Anterior vena cava (tissue), 1 donor: ENCODE measurements around the genes DCAKD and STH.

- PRO-cap = no peak
Observed at GRCh38 chr17:44865017-44865797, 17.5 kb downstream of the HIGD1B start.

DNA sequence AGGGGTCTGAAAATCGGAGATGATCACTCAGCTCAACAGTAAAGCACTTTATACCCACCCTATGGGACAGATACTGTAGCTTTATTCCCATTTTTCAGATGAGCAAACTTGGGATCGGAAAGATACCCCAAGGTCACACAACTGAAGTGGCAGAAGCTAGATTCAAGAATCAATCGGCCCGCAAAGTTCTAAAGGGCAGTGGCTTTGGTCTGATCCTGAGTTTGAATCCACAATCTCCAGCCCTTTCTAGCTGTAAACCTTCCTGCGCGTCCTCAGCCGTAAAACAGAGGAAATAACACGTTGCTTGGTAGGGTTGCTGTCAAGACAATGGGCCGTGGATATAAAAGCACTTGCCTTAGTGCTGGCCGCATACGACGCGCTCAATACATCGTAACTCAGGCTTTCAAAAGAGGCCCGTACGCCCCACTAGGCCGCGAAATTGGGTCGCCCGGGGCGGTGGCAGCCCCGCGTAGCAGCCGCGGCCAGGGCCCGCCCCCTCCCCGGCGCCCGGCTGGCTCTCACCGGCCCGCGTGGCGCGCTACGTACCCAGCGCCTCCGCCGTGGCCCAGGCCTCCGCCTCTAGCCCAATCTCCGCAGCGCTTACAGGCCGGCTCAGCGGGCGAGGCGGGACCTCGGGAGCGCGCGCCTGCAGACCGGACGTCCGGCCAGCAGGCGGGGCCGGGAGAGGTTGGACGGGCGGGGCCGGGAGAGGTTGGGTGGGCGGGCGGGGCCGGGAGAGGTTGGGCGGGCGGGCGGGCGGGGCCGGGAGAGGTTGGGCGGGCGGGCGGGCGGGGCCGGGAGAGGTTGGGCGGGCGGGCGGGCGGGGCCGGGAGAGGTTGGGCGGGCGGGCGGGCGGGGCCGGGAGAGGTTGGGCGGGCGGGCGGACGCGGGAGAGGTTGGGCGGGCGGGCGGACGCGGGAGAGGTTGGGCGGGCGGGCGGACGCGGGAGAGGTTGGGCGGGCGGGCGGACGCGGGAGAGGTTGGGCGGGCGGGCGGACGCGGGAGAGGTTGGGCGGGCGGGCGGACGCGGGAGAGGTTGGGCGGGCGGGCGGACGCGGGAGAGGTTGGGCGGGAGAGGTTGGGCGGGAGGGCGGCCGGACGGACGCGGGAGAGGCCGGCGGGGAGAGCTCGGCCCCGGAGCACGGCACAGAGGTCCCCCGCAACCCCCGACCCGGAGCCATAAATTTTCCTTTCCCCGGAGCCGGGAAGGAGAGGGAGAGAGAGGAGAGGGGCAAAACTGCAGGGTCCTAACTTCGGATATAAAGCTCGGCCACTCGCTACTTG lies at the start of gene DCAKD:
TSS of gene DCAKD (minus strand) at position 626 of the 1,284 bp plus-strand sequence.
- PRO-cap = unidirectional peak, minus-strand start at position 285 of the sequence; bidirectional peak, plus-strand start at position 671 of the sequence, minus-strand start at position 513 of the sequence; unidirectional peak, plus-strand start at position 1,074 of the sequence

DNA sequence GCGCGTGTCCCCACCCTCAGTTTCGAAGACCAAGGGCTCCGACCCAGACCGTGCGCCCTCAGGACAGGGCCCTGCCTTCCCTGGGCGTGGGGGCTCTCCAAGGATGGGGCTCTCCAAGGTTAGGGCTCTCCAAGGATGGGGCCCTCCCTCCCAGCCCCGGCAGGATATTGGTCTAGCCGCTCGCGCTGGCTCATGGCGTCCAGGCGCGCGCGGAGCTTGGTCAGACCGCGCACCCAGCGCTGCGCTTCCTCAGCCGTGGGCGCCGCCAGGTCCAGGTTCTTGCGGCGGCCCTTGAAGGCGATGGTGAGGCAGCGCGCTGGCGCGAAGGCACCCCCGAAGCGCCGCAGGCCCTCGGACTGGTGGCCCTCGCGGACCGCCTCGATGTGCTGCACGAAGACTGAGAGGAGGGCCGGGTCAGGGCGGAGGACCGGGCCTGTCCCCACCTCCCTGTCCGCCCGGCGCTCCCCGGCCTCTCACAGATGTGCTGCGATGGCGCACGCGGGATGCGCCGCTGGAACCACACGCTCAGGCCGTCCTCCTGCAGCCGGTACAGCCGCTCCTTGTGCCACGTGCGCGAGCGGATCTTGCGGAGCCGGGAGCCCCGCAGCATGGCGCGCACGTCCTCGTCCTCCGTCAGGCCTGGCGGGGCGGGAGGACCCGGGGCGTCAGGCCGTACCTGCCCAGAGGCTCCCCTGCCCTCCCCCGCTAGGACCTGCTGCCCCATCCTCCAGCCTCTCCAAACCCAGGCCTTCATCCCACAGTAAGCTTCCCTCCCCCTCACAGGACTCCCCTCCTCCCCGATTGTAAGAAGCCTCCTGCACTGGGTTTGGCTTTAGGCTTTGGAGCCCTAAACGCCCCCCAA lies 11.3 kb downstream of the PLCD3 start:
- PRO-cap = no peak

GRCh38 chr17:45146436-45147145 lies 1.7 kb upstream of the HEXIM1 start:
- PRO-cap = unidirectional peak, plus-strand start at chr17:45147052

DNA sequence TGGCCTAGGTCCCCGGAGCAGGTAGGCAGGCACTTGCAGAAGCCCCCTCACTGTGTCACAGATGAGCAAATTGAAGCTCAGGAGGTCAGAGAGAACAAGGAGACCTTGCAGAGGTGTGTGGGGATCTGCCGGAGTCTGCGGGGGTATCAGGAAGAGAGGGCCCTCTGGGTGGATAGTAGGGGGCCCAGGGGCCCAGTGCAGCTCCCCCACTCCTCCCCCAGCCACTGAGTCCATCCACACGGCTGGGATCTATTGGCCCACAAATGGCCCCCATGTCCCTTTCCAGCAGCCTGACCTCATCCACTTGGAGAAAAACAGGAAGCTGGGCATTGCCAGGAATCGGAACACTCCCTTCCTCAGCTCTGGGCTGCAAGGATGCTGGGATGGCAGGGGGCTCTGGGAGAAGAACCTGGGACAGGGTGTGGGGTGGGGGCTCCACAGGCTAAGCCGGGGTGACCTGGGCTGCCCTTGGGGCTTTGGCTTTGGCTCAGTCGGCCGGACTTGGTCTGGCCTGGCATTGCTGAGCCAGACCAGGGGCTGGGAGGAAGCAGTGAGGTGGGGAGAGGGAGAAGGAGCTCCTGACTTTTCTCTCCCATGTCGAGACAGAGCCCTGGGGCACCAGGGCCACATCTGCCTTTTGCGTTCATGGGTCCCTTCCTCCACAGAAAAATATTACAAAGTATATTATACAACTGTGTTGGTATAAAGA lies 21.5 kb upstream of the MAP3K14 start:
- PRO-cap = bidirectional peak, plus-strand start at position 347 of the sequence, minus-strand start at position 226 of the sequence

DNA sequence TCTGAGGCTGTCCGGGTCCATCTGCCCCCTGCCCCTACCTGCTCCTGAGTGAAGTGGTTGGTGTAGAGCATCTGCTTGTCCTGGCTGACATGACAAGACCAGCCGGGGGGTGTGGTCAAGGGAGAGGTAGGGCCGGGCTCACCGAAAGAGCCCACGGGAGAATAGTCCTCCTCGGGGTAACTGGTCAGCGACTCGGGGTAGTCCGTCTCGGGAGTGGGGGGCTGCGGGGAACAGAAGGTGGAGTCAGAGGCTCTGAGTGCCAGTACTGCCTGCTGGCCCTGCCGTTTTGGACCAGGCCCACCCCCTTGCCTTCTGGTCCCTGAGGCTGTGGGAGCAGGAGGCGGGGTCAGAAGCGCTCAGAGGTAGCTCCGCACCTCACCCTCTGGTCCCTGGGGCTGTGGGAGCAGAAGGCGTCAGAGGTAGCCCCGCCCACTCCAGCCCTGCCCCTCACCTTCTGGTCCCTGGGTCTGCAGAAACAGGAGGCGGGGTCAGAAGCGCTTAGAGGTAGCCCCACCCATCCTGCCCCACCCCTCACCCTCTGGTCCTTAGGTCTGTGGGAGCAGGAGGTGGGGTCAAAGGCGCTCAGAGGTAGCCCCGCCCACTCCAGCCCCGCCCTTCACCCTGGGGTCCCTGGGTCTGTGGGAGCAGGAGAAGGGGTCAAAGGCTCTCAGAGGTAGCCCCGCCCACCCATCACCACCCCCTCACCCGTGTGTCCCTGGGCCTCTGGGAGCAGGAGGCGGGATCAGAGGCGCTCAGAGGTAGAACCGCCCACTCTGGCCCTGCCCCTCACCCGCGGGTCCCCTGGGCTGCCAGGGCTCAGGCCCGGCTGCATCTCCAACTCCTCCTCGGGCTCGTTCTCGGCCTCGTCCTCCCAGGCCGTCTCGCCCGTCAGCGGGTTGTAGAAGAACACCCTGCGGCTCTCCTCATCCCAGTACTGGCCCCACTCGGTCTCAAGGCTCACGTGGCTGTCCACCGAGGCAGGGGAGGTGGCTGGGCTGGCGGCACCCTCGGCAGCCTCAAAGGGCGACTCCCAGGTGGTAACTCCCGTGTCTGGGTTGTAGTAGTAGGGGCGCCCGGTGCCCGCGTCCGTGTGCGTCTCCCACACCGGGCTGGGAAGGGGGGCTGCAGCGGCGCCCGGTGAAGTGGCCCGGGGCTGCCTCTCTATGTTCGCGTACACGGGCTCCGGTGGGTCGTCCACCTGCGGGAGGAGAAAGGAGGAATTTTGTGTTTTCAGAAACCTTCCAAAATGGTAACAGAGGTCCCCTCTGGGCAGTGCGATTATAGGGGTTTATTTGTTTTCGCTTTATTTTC lies 27.3 kb downstream of the ARHGAP27 start:
- PRO-cap = no peak

DNA sequence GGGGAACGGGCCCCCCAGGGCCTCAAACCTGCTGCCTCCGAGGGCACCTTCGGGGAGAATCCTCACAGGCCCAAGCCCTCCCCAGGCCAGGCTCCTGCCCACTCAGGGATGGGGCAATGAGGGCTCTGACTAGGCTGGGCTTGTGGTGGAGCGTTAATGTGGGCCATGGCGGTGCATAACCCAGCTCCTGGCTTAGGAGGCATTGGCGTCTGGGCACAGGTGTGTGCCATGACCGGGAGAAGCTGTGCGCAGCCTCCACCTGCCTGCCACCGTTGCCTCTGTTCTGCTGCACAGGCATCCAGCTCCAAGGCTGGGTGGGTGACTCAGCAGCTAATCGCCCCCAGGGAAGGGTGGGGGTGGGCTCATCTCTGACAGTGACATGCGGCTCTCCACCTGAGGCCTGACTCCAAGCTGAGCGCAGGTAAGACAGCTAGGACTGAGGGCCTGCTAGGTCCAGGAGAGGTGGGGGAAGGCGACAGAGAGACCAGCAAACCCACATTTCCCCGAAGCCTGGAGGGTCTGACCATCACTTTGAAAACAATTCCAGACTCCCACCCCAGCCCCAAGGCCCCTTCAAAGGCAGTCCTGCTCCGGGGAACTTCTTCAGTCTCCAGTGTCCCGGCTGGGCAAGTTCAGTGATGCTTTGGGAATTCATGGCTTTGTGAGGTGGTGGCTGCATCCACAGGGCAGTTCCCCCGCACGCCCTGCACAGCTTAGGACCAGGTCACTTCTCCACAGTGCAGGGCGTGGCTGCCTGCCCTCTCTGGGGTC lies 3.6 kb upstream of the ARHGAP27 start:
- PRO-cap = no peak

GRCh38 chr17:45487472-45488069 lies 3.0 kb downstream of the PLEKHM1 start:
- PRO-cap = bidirectional peak, plus-strand start at chr17:45487996, minus-strand start at chr17:45487842

GRCh38 chr17:45936480-45937004 lies 42.2 kb downstream of the MAPT start:
- PRO-cap = no peak

DNA sequence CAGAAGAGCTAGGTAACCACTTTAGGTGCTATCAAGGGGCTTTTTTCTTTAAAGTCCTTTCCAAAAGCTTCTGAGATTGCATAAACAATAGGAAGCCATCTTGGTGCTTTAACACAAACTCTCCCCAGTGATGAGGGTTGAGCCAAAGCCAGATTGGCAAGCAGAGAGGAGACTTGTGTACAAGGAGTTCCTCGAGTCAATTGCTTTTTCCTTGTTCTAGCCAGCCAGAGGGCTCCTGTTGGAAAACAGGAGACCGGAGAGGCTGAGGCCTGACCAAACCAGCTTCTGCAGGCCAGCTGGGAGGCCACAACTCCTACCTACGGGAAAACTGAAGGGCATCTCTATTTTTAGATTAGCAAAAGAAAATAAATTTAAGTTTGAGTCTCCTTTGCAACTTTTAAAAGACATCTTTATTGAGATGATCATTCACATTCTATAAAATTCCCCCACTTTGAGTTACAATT lies 46.5 kb downstream of the MAPT start:
- PRO-cap = no peak

DNA sequence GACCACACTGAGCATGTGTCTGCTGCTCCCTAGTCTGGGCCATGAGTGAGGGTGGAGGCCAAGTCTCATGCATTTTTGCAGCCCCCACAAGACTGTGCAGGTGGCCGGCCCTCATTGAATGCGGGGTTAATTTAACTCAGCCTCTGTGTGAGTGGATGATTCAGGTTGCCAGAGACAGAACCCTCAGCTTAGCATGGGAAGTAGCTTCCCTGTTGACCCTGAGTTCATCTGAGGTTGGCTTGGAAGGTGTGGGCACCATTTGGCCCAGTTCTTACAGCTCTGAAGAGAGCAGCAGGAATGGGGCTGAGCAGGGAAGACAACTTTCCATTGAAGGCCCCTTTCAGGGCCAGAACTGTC lies at the start of gene STH:
TSS of gene STH (plus strand) at position 12 of the 357 bp plus-strand sequence.
- PRO-cap = no peak

- PRO-cap = no peak
Observed at GRCh38 chr17:46024035-46024938, 25.2 kb downstream of the STH start.

DNA sequence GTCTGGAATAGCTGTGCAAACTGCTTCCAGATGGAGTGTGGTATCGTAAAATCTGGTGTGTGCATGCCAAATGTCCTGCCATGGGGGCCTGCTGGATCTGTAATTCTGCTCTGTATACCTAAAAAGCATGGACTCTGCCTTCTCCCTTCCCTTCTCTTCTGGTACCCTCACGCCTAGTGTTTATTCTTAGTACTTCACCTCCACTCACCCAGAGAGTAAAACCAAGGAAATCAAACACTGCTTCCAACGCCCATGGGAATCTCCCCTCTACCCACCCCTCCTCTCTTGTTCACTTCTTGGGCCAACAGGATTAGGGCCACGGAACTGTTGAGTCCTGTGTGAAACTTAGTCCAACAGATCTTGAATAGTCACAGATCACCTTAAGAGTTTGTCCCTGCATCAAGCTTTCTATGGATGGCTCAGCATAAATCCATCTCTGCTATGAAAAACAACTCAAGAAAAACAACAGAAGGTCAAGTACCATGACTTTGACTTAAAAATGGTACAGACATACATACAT lies 38.9 kb downstream of the STH start:
- PRO-cap = no peak

- PRO-cap = no peak
Observed at GRCh38 chr17:46129557-46130499, 63.4 kb downstream of the KANSL1 start.

- PRO-cap = no peak
Observed at GRCh38 chr17:46139229-46139995, 53.8 kb downstream of the KANSL1 start.

- PRO-cap = no peak
Observed at GRCh38 chr17:46170771-46171832, 22.1 kb downstream of the KANSL1 start.

- PRO-cap = unidirectional peak, plus-strand start at chr17:46867506
Observed at GRCh38 chr17:46867419-46867618, 15.9 kb downstream of the WNT9B start.

- PRO-cap = no peak
Observed at GRCh38 chr17:46943405-46943869, 20.5 kb downstream of the GOSR2 start.

- PRO-cap = no peak
Observed at GRCh38 chr17:46984926-46985456, 5.9 kb upstream of the RPRML start.

GRCh38 chr17:47001256-47001517 lies 22.1 kb upstream of the RPRML start:
- PRO-cap = no peak